Gastrocnemius medialis (tissue), 3 donors: ENCODE measurements around the genes LCE3D, C1orf68, SPRR2D and S100A1.

GRCh38 chr1:151838008-151838982, 1.3 kb downstream of the C2CD4D start:
- PRO-cap, result no peak
- RAMPAGE, long total RNA, 3 experiments, result no peak in any of the 3 experiments

GRCh38 chr1:151838983-151839338, 659 bp downstream of the C2CD4D start:
- PRO-cap, result no peak
- RAMPAGE, long total RNA, 3 experiments, result no peak in any of the 3 experiments

GRCh38 chr1:151946195-151946827, 37.0 kb upstream of the THEM4 start:
- PRO-cap, result no peak
- RAMPAGE, long total RNA, 3 experiments, result no peak in any of the 3 experiments

DNA sequence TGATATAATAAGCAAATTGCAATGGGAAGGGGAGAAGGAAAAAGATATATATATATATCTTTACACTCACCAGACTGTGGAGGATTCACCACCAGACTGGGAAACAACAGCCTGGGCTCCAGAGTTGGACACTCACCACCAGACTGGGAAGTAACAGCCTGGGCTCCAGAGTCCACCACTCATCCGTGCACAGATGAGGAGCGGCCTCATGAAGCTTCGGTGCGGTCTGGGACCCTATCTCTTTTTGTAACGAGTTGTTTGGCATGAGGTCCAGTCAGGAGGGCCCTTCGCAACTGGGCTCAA, 40.3 kb downstream of the S100A10 start:
- PRO-cap, result no peak
- RAMPAGE, long total RNA, 3 experiments, result no peak in any of the 3 experiments

- PRO-cap, result no peak
- RAMPAGE, long total RNA, 3 experiments, result no peak in any of the 3 experiments
Measured at GRCh38 chr1:151988990-151990049, 4.3 kb downstream of the S100A10 start.

DNA sequence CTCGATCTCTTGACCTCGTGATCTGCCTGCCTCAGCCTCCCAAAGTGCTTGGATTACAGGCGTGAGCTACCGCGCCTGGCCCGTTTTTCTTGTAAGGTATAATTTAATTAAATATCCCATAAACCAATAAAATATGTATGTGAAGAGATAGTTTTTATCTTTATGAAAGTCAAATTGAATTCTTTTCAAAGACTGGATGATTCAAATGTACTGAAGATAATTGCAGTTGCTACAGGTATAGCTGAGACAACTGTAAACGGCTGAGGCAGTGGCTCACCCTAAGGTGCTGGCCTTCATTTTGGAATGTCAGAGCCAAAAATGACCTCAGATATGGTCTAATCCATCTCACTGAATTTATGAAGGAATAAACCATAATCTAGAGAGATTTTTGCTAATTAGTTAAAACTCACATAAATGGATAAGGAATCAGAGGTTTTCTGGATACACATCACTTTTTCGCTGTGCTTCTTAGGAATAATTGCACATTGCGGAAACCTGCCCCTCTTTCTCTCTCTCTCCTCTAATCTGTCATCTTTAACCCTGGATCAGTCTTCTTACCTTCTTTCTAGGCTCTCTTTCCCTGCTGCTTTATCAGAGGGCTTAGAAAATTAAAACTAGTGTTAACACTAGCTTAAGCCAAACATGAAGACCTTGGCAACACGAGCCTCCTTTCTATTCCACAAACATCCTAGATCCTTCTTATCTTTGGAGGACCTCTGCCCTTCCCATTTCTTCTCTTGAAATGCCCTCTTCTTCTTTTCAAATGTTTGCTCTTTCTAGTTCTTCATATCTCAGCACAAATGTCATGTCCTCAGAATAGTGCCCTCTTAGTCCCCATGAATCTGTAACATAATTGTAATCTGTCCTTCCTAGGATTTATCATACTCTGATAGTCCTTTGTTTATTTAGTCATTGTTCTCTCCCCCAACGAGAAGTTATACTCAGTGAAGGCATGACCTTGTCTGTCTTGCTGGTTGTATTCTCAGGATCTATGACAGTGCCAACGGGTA, 5.2 kb downstream of the S100A11 start:
- PRO-cap, result no peak
- RAMPAGE, long total RNA, 3 experiments, result no peak in any of the 3 experiments

DNA sequence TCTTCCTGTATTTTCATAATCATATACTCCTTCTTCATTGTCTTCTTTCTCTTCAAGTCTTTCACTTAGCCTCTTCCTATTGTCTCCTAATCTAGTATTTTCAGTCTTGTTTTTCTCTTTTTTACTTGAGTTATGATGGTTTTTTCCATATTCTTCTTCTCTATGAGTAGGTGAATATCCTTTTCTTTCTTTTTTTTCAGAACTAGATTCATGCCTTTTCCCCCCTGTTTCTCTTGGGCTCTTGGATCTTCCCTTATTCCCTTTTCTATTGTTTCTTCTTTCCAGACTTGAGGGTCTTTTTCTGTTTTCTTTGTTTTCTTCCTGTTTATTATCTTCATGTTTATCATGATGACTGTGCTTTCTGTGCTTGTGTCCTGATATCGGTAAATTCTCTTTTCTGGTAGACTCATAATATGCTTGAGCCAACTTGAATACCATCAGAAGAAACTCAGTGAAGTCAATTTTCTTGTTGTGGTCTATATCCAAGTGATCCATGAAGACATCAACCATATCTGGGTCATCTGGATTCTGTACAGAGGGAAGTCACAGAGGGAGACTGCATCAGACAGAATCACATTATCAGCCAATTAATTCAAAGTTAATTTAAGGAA, 10.7 kb downstream of the FLG start:
- PRO-cap, result no peak
- RAMPAGE, long total RNA, 3 experiments, result no peak in any of the 3 experiments

GRCh38 chr1:152409727-152411197, 3.8 kb downstream of the CRNN start:
- PRO-cap, result no peak
- RAMPAGE, long total RNA, 3 experiments, result no peak in any of the 3 experiments

- PRO-cap, result no peak
- RAMPAGE, long total RNA, 3 experiments, result no peak in any of the 3 experiments
Measured at GRCh38 chr1:152580304-152580790, at the start of gene LCE3D. LCE3D (minus strand) TSS chr1:152580516.

DNA sequence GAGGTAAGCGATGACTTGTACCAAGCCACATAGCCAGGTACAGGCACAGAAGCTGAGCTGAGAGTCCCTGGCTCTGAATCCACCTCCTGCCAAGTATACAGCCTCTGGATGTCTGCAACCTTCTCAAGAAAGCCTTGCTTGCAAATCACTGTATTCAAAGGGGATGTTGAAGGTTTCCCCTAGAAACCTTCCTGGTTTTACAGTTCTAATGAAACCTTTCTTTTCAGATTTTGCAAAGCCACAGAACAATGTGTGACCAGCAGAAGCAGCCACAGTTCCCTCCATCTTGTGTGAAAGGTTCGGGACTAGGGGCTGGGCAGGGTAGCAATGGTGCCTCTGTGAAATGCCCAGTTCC, at the start of gene C1orf68:
C1orf68 (plus strand) TSS at position 249 of the 355 bp plus-strand sequence.
- PRO-cap, result no peak
- RAMPAGE, long total RNA, 3 experiments, result no peak in any of the 3 experiments

DNA sequence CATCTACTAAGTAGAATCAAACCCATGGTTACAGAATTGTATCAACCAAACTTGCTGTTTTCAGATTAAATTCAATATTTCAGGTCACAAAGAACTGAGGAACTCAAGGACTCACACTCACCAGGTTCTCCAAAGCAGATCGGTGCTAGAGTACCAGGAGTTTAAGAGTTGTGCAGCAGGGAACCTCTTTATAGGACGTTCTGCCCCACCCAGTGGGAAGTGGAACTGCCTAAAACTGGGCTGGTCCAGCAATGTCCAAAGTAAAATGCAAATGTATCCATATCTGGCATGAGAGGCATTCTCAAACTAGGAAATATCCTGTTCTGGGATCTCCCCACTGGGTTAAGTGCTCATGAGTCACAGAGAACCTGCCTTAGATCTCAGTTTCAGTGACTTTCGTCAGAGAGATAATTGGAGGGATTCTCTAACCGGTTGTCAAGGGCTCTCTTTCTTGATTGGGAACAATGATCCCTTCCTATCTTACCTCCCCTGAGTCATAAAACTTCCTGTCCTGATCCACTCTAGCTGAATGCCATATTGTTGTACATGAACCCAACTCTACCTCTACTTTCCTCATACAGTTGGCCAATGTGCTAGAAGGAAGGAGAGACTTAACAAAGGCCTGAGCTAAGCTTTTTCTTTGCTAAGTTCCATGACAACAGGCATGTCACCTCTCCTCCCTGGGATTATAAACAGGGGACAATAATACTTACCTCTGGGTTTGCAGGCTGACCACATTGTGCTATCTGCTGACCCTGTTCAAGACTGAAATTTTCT, at the start of gene SPRR2D:
SPRR2D (minus strand) TSS at position 164 of the 777 bp plus-strand sequence.
- PRO-cap, result no peak
- RAMPAGE, long total RNA, 3 experiments, result no peak in any of the 3 experiments

GRCh38 chr1:153292477-153293514, 20.0 kb downstream of the PGLYRP3 start:
- PRO-cap, result no peak
- RAMPAGE, long total RNA, 3 experiments, result no peak in any of the 3 experiments

GRCh38 chr1:153539478-153539778, 1.3 kb downstream of the S100A5 start:
- PRO-cap, result no peak
- RAMPAGE, long total RNA, 3 experiments, result no peak in any of the 3 experiments

DNA sequence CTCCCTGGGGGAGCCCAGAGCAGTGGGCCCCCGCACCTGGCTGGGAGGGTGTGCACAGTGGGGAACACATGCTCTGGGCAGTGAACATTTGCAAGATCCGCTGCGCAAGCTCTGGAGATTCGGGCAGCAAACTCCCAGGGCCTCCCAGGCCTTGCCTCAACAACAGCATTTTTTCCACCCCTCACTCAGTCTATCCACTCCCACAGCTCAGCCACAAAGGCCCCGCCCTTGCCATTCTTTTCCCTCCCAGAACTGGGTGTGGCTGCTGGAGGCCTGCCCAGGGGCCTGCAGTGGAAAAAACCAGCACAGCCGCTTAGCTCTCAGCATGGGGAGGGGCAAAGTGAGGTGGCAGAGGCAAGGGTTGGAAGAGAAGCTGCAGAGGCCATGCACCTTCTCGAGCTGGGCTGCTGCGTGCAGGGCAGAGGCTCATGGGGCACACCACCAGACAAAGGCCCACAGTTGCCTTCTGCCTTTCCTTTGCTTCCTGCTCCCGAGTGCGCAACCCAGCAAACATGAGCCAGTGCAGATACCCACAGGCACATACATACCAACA, 608 bp downstream of the S100A4 start:
- PRO-cap, result no peak
- RAMPAGE, long total RNA, 3 experiments, result no peak in any of the 3 experiments

DNA sequence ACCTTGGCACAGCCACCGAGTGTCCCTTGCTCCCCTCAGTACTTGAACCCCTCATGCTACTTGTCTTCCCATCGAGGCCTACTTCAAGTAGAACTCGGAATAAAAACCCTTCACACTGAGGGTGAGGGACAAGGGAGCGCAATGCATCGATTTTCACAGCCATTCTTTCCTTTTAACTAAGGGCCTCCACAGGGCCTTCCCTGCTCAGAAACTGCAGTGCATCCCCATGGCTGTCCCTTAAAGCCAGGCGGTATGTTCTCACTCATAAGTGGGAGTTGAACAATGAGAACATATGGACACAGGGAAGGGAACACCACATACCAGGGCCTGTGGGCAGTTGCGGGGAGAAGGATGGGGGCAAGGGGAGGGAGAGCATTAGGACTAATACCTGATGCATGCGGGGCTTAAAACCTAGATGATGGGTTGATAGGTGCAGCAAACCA, 1.4 kb upstream of the S100A2 start:
- PRO-cap, result unidirectional peak, minus-strand start at position 62 of the sequence
- RAMPAGE, long total RNA, 3 experiments, result no peak in any of the 3 experiments

- PRO-cap, result no peak
- RAMPAGE, long total RNA, 3 experiments, result no peak in any of the 3 experiments
Measured at GRCh38 chr1:153577392-153578108, 11.9 kb upstream of the S100A2 start.

DNA sequence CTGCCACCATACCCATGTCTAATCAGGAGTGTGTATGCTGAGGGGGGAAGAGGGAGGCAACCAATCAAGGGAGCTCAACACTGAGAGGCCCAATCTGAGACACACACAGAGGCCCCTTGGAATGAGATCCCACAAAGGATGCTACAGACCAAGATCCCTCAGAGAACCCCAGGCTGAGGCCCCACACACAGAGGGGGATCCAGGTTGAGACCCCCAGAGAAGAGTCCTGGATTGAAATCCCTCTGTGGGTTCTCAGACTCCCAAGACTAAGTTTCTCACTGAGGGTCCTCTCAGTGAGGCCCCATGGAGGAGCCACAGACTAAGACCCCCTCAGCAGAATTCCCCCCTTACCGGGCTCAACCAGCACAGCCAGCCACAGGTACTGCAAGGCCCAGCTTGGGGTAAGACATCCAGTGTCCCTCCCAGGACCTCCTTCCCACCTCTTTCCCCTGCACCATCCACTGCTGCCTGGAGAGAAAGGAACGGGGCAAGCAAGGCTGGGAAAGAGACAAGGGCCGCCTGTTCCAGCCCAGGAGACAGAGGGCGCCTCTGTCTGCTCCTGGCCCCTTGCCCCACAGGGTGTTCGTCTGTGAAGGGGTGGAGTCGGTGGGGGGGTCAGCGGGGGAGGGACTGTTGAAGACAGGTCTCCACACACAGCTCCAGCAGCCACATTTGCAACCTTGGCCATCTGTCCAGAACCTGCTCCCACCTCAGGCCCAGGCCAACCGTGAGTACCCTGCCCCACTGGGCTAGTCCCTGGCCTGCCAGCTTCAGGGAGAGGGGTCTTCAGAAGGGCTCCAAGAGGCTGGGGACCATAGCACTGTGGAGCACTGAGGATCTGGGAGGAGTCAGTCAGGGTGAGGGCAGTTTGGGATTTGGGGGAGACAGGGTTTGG, at the start of gene S100A1:
S100A1 (plus strand) TSS at position 665 of the 895 bp plus-strand sequence.
- PRO-cap, result bidirectional peak, plus-strand start at position 612 of the sequence, minus-strand start at position 470 of the sequence
- RAMPAGE, long total RNA, 3 experiments, result start-site peak on the plus strand in 3 of 3 experiments, centred at positions 652 to 659 of the sequence, 4,958 to 6,039 reads per replicate

GRCh38 chr1:153629974-153630383, 1.7 kb downstream of the S100A1 start:
- PRO-cap, result bidirectional peak, plus-strand start at chr1:153630277, minus-strand start at chr1:153630099
- RAMPAGE, long total RNA, 3 experiments, result no peak in any of the 3 experiments

DNA sequence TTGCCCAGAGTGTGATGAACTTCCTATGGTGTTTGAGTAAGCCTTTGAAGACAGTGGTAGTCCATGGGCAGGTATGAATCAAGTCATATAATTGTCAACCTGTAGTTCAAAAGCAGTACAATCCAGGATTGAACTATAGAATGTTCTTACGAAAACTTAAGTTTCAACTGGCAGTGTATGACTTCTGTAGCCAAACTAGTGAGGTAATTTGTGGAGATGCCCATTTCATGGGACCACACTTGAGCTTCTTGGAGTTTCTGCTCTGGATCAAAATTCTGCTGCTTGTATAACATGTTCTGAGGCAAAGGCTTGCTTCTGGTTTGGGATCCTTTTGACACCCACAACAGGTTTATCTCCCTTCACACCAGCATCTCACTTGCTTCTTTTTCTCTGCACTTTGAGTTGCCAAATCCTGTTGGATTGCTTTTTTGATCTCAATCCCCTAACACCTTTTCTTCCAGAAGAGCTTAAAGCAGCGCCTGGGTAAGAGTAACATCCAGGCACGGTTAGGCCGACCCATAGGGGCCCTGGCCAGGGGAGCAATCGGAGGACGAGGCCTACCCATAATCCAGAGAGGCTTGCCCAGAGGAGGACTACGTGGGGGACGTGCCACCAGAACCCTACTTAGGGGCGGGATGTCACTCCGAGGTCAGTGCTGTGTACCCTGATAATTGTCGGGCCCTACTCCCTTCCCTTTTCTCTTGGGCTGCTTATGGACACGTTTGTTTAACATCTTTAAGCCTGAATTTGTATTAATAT, 8.1 kb downstream of the CHTOP start:
- PRO-cap, result no peak
- RAMPAGE, long total RNA, 3 experiments, result no peak in any of the 3 experiments

DNA sequence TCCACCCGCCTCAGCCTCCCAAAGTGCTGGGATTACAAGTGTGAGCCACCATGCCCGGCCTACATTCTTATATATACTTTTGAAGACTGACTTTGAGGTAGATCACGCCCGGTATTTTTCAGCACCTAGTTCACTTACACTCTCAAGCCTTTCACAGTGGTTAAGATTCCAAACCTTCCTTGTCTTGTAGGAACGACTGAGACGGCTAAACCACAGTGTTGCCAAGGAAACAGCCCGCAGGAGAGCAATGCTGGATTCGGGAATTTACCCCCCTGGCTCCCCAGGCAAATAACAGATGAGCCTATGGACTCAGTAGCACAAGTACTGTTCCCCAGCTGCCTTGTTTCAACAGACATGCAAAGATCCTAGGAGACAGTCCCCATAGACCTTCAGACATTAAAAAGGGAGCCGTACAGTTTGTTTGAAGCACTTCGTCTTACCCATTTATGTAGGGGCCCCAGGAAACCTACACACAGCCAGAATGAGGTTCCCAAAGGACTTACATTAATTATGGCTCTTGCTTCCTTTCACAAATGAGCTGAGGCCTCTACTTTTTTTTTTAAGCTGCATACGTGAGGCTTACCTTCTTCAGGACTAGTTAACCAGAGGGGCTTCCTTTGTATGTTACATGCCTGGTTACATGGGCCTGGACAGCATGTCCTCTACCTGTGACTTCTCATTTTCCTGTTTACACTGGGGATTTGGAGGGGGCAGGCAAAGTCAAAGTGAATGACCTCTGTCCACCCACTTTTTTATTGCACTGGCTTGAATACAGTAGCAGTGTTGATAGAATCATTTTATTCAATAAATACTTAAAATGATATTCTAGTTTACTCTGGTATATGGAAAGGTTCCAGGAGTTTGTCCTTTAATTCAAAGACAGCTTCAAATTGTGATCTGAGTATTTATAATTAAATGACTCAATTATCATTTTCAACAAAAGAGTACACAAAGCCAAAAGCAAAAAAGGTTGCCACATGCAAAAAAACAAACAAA, 2.8 kb downstream of the SNAPIN start:
- PRO-cap, result no peak
- RAMPAGE, long total RNA, 3 experiments, result no peak in any of the 3 experiments